Tongue (tissue), 2 donors: ENCODE measurements around a stretch of chr2.

DNA sequence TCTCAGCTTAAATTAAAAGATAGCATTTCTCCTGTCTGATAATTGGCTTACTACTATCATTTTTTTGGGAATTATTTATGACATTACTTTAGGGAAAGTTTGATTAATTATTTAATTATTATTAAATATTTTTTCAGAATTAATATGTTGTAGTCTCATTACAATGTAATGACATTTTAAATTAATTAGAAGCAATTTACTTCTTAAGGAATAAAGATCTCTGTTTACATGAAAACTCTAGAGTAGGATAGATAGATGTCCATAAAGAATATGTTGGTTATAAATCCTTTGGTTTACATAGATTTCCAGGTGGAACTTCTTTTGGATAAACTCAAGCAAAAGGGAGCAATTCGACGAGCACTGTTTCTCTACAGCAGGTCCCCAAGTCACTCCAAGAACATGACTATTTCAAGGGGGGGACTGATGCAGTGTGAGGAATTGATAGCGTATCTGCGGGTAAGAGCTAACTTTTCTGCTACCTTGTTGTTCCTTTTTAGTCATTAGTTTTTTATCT lies 37.9 kb upstream of the FAM171B start:
- RAMPAGE, long total RNA: no peak

- RAMPAGE, long total RNA: no peak
Measured at GRCh38 chr2:187302788-187302987, 145.4 kb downstream of the CALCRL start.

DNA sequence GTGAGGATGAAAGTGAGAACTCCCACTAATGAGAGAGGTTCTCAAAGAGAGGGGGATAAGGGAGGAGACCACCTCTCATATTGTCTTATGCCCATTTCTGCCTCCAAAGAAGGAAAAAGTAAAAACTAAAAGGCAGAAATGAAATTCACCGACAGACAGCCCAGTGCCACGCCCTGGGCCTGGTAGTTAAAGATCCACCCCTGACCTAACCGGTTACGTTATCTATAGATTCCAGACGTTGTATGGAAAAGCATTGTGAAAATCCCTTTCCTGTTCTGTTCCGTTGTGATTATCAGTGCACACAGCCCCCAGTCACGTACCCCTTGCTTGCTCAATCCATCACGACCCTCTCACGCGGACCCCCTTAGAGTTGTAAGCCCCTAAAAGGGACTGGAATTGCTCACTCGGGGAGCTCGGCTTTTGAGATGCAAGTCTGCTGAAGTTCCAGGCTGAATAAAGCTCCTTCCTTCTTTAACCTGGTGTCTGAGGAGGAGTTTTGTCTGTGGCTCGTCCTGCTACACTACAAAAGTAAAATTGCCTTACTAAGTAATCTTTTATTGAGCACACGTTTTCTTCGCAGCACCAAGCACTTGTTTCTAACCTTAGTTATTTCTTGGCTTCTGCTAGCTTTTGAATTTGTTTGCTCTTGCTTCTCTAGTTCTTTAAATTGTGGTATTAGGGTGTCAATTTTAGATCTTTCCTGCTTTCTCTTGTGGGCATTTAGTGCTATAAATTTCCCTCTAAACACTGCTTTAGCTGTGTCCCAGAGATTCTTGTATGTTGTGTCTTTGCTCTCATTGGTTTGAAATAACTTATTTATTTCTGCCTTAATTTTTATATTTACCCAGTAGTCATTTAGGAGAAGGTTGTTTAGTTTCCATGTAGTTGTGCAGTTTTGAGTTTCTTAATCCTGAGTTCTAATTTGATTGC lies 37.4 kb downstream of the TFPI start:
- RAMPAGE, long total RNA: no peak

- RAMPAGE, long total RNA: no peak
Measured at GRCh38 chr2:188034804-188035091, 256.9 kb upstream of the GULP1 start.

DNA sequence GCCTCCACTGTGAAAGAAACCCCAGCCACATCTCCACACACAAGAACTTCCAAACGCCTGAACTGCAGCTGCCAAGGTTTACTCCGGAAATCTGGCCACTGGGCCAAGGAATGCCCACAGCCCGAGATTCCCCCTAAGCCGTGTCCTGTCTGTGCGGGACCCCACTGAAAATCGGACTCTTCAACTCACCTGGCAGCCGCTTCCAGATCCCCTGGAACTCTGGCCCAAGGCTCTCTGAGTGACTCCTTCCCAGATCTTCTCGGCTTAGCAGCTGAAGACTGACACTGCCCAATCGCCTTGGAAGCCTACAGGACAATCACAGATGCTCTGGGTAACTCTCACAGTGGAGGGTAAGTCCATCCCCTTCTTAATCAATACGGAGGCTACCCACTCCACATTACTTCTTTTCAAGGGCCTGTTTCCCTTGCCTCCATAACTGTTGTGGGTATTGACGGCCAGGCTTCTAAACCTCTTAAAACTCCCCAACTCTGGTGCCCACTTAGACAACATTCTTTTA lies 256.2 kb upstream of the GULP1 start:
- RAMPAGE, long total RNA: no peak

GRCh38 chr2:188292199-188292304 lies 378 bp downstream of the GULP1 start:
- RAMPAGE, long total RNA: no peak

DNA sequence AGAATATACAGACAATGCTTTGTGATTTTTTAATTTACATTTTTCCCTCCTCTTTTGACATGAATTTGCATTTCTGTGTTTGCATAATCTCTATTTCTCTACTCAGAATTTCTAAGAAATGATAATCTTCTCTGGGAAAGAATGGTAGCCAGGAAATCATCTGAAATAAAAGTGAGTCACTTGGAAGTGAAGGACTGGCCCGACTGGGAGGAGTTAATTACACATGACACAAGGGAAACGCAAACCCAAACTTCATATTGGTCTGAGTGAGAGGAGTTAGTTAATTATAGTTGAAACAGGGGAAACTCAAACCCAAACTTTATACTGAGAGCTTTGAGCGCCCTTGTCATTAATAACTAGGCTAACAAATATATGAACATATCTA lies 187.9 kb upstream of the COL3A1 start:
- RAMPAGE, long total RNA: no peak

GRCh38 chr2:188902984-188903238 lies 71.3 kb upstream of the COL3A1 start:
- RAMPAGE, long total RNA: no peak

GRCh38 chr2:188975566-188976113 lies 1.5 kb downstream of the COL3A1 start:
- RAMPAGE, long total RNA: no peak

DNA sequence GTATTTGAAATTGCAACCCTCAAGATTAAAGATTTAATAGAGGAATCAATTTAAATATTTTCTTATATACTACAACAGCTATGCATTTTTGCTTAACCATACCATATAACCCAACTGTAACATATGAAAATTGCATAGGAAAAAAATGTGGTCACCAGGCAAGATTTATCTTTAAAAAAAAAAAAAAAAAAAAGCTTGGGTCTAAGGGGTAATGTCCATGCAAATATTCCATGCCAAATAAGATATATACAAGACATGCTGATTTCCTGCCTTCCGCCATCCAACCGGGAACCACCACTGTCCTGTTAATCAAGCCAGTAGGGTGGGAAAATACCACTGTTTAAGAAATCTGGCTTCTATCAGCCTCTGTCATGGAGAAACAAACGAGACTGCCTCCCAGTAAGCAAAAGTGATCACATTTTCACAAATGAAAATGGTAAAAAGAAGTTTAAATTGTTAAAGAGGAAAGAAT lies 988 bp downstream of the COL5A2 start:
- RAMPAGE, long total RNA: no peak

- RAMPAGE, long total RNA: no peak
Measured at GRCh38 chr2:189524611-189525247, 55.9 kb downstream of the SLC40A1 start.

- RAMPAGE, long total RNA: no peak
Measured at GRCh38 chr2:189612927-189613442, 32.4 kb upstream of the SLC40A1 start.

GRCh38 chr2:189765564-189765909 lies 2.9 kb upstream of the OSGEPL1 start:
- RAMPAGE, long total RNA: no peak

DNA sequence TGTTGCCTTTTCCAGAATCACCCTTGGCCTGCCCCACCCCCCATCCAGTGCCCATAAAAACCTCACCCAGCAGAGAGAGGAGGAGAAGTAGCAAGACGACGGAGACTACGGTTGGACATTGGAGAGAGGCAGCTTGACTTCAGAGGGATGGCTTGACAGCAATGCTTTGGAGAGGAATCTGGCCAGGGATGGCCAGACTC lies 40.9 kb downstream of the C2orf88 start:
- RAMPAGE, long total RNA: no peak

- RAMPAGE, long total RNA: no peak
Measured at GRCh38 chr2:190467410-190468122, 59.4 kb downstream of the MFSD6 start.

DNA sequence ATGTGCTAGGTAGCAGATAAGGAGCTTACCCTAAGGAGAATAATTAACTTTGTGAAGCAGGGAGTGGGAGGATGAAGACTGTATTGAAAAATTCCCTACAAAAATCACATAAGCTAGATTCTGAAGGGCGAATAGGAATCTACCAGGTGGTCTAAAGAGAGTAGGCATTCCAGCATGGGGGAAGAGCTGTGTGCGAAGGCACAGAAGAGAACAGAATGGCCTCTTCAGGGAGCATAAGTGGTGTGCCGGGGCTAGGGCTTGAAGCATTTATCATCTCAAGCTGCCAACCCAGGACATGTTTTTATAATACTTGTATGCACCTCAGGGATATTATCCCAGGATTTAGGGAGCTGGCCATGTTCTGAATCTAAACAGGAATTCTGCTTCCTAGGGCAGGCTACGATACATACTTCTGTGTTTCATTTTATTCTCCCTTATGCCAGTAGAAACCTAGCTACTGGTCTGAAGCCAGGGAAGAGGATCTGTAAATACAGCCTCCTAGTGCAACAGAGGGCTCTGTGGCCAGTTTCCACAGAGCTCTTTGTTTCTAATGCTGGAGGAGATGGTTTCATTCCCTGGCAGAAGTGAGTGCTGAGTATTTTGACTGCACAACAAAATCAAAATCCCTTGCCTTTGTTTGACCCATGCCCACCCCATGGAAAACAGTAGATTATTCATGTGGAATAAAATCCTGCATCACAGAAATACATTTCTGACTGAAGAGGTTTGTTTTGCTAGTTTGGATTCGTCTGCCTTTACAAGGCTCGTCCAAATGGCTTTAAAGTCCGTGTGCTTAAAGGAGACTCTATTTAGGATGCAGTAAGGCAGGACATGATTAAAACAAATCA lies 56.5 kb downstream of the NEMP2 start:
- RAMPAGE, long total RNA: no peak

DNA sequence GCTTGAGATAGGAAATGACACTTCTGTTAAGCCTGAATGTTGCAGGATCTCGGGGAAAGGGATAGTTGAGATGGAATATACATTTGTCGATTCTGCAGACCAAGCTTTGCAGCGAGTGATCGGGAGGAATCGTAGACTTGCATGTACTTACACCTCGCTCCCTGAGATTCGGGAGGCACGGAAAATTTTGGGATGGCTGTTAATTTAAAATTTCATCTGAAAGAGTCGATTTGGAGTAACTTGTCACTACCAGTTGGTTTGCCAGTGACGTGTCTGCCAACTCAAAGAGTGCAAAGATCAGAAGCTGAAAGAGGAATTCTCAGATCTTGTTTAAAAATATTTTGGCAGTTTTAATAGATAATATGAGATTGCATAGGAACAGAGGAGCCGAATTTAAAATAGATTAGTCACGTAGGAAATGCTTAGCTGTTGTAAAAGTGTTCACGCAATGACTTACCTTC lies 1.2 kb downstream of the NAB1 start:
- RAMPAGE, long total RNA: no peak

- RAMPAGE, long total RNA: no peak
Measured at GRCh38 chr2:190841615-190842158, 38.9 kb upstream of the GLS start.

- RAMPAGE, long total RNA: no peak
Measured at GRCh38 chr2:190842159-190842588, 38.4 kb upstream of the GLS start.

- RAMPAGE, long total RNA: no peak
Measured at GRCh38 chr2:190915498-190916397, 35.1 kb downstream of the GLS start.